Psoas muscle (tissue), 2 donors: ENCODE results near the gene GSKIP.

GRCh38 chr14:95183018-95183498, 25.7 kb upstream of the DICER1 start:
- PRO-cap, 2 experiments, result no peak in any of the 2 experiments

DNA sequence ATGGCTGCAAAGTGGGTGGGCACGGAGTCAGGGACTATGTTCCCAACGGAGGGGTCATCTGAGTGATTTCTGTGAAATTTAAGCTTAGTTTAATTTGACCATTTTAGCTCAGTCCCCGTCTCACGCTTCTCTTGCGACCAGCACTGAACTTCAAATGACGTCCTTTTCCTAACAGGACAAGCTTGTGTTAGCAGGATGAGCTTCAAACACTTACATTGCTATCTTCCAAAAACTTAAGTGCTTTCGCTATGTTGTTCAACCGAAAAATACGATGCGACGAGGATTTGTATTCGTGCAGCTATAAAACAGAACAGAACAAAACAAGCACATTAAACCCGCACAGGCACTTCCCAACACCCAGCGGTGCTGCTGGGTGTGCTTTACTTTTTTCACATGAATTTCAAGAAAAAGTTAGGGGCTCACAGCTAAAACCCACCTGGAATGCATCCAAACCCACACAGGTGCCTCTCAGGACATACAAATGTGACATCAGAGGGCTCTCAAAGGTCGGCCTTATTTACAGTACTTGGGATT, 64.2 kb upstream of the DICER1 start:
- PRO-cap, 2 experiments, result no peak in any of the 2 experiments

DNA sequence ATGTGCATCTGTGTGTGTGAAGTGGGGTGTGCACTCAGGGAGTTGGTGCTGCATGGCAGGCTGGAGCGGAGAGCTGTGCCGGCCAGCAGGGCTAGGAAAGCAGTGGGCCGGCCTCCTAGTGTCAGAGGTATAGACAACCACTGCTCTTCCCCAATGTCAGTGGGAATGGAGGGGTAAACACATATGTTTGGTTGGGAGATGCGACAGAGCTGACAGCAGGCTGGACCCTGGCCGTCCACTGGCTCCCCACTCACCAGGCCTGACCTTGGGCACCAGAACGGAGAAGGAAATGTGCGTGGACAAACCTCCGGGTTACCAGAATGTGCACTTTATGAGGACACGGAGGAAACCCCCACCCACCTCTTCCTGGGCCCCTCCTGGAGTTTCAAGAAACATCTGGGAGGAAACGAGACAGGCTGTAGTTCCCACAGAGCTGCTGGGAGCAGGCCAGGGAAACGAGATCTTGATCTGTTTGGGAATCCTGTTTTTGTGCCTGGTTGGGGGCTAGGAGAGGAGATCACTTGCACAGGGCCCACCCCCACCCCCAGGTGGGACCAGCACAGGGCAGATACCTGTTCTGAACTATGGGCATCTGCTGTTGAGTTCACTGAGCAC, 60.5 kb downstream of the CLMN start:
- PRO-cap, 2 experiments, result no peak in any of the 2 experiments

DNA sequence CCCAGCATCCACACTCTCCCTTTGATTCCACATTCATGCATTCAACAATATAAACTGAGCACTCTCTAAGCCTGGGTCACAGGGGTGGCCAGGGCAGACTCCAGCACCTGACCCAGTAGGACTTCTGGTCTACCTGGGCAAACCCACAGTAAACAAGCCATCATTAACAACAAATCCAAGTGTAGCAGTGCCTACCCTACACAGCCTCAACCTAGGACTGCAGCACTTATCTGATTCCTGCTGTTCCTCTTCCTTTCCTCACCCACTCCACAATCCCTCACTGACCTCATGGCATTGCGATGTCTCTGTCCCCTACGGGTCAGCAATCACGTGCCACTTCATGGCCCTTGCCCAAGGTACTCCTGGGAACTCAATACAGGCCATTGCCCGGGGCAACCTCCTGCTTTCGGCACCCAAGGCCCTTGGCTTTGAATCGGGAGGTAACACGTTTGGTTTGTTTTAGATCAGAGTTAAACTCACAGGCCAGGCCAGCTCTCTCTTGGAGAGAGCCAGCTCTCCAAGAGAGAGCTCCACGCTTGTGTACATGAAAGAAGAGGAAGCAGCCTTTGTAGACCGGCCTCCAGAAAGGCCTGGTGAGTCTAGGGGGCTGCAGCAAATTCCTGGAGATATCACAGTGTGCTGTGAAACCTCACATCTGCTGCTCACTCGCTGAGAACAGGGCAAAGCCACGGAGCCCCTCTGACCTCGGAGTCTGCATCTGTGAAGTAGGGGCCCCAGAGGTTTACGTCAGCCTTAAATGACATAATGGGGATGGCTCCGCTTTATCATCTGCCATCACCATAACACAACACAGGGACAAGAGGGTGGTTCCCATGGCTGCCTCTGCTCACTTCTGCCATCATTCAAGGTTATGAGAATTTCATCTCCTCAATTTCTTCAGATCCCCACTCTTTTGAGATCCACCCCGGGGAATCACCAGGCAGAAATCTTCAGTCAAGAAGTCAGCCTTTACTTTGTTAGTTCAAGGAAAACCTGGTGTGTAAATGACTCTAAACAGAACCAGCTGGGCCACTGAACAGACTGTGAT, 12.2 kb downstream of the CLMN start:
- PRO-cap, 2 experiments, result no peak in any of the 2 experiments

DNA sequence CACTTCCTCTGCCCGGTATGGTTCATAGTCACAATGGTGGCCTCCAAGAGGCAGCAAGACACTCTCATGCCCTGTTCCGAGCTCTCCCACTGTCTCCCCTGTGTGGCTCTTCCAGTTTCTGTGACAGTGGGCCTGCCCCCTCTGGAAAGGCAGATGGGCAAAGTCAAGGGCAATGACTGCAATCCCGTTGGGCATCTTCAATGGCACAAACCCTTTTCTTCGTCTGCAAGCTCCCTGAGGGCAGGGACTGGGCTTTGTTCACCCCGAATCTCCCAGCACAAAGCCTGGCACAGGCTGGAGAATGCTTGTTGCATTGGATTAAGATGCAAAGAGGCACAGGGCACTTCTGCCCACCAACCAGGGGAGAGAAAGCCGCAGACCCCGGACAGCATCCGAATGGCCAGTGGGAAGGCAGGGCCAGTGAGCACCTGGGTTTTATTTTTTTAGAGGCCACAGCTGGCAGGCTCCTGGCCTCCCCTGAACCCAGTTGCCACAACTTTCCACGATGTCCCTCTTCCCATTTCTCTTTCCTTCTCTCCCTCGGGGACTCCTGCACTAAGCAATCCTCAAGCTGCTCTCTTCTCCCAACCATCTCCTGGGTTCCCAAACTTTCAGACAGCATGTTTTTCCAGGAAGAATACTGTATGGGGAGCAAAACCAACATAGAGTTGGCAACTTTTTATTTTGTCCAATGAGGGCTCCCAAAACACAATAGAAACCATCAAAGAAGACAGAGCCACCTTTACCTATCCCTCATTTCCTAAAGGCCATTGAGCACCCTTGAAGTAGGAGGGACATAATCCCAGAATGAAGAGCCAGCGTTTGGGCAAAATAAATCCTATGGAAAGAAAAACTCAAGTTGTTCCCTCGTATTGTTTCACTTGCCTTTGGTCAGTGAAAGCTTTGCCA, 92.7 kb upstream of the CLMN start:
- PRO-cap, 2 experiments, result no peak in any of the 2 experiments

GRCh38 chr14:95517966-95518280, 1.5 kb upstream of the SYNE3 start:
- PRO-cap, 2 experiments, result no peak in any of the 2 experiments

DNA sequence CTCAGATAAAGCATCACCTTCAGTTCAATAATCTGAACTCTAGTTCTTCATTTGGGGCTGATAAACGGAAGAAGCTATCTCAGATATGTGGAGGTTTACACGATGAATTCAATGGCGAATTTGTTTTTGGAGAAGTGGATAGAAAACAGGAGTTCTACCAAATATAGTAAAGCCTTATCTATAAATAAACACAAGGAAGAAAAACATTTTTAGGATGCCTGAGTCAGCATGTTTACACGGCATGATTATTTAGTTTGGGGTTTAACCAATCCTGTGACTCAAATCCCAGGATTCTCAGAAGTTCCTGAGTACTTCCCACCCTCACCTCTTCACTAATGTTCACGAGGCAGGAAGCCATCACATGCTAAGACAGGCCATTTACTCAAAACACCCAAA, 3.5 kb upstream of the GLRX5 start:
- PRO-cap, 2 experiments, result no peak in any of the 2 experiments

DNA sequence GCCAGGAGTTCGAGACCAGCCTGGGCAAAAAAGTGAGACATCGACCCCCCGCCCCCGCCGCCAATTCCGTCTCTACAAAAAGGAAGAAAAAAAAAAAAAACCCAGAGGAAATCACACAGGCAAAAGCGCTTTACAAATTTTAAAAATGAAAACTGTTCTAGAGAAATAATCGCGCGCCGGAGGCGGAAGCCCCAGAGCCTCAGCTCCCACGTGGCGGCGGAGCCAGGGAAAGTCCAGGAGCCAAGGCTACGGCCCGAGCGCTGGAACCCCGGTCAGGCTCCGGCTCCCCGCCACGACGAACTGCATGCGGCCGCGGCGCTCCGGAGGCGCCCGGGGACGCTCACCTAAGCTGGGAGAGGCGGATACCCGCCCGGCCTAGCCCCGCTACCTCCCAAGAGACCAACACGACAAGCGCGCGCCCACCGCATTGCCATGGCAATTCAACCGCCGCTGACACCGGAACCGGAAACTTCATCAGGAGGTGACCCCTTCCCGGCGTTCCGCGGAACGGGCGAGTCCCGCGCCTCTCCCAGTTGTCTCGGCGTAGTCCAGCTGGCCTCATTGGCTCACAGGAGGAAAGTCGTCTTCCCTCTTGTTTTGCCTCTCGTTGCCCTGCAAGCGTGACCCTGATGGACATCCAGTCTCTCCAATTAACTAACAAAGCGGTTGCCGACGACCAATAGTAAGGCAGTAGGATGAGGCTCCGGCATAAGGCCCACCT, 520 bp upstream of the GLRX5 start:
- PRO-cap, 2 experiments, result peak in 2 of 2 experiments; most common plus-strand start position 498 of the sequence (in 1); most common minus-strand start position 455 of the sequence (in 2)

GRCh38 chr14:95670063-95670686, 16.1 kb upstream of the TCL1B start:
- PRO-cap, 2 experiments, result no peak in any of the 2 experiments

GRCh38 chr14:95695894-95696526, 9.8 kb downstream of the TCL1B start:
- PRO-cap, 2 experiments, result no peak in any of the 2 experiments

DNA sequence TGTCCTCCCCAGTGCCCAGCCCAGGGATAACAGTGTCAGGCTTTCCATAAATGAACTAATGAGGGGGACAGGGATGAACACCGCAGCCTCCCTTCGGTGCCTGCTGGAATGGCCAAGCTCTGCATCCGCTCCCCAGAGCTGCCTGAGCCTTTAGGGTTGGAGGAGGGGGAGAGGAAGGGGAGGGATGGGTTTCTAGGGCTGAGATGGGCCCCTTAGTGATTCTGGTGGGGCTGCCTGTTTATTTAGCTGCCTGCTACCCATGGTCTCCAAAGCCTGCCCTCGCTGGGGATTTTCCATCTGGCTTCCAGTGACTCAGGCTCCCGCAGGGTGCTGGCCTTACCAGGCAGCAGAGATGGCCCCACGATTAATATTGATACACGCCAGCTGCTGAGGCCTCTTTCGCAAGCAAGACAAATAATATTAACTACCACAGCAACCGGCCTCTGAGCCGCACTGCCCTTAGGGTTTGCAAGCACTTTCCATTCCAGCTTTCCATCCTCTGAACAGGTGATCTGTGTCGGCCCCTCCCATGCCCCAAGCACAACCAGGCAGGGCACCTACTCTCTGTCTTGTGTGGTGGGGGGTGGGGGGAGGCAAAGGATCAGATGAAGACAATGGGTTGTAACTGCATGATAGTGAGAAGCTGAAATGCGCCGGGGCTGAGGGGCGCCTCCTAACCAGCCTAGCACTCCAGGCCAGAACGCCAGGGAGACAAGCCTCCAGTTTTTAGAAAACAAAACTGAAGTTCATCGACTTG, 56.6 kb downstream of the C14orf132 start:
- PRO-cap, 2 experiments, result no peak in any of the 2 experiments

GRCh38 chr14:96097844-96098094, 58.6 kb downstream of the C14orf132 start:
- PRO-cap, 2 experiments, result no peak in any of the 2 experiments

DNA sequence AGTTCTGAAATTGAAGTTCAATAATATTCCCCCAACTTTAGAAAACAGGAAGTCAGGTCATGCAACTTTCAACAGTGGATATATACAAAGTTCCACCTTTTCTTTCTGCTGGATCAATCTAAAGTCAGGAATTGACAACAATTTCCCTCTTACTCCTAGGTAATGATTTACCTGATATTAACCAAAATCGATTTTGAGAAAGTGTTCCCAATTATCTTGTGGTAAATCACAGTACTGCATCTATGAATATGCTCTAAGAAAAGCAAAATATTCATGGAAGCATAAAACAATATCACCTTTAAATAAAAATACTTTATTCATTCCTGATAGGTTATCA, 28.4 kb downstream of the BDKRB1 start:
- PRO-cap, 2 experiments, result no peak in any of the 2 experiments

DNA sequence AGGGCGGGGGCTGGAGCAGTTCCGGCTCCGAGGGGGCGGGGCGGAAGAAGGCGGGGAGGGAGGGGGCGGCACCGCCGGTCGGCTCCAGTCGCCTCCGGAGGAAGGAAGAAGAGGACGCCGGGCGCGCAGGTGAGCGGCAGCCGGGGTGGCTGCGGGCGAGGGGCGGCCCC, at the start of gene GSKIP:
Gene GSKIP (plus strand): TSS at position 87 of the 170 bp plus-strand sequence.
- PRO-cap, 2 experiments, result peak in 2 of 2 experiments; most common plus-strand start position 87 of the sequence (in 2)

GRCh38 chr14:96538178-96538552, 36.0 kb downstream of the PAPOLA start:
- PRO-cap, 2 experiments, result no peak in any of the 2 experiments

DNA sequence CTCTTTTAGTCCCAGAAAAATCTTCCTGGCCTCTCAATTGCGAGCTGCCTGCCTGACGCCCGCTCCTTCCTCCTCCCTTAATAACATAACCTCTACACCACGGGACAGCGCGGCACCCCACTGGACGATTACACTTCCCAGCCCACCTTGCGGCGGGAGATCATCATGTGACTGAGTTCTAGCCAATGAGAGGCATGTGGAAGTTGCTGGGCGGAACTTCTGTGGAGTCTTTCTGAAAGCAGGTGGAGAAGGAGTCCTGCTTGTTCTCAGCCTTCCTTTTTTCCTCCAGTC, 133.7 kb upstream of the VRK1 start:
- PRO-cap, 2 experiments, result no peak in any of the 2 experiments

DNA sequence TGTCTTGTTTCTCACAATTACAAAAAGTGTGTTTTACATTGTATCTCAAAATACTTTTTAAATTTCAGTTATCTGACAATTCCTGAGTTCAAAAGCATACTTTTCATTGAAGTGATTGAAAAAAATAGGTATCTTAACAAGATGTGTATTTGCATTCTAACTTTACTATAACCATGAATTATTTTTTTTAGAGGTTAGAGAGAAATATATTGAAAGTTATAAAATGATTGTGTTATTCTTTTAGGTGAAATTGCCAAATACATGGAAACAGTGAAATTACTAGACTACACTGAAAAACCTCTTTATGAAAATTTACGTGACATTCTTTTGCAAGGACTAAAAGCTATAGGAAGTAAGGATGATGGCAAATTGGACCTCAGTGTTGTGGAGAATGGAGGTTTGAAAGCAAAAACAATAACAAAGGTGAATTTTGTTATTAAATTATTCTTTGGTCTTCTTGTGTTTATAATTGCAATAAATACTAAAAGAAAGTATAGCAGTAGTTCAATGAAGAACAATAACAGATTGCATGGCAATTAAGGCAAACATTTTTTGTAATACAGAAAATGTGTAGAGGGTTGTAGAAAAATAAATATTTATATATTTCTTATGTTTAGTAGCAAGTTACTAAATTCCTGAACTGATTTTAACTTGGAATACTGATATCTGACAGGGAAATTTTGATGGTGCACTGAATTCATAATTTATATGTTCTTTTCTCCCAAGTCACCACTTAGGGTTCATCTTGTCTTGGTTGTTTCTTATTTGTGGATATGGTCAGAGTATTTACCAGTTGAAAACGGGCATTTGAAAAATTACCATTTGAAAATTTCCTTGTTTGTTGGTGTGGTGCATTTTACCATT, 63.4 kb downstream of the VRK1 start:
- PRO-cap, 2 experiments, result no peak in any of the 2 experiments

- PRO-cap, 2 experiments, result no peak in any of the 2 experiments
Observed at GRCh38 chr14:97709475-97710176, 912.4 kb downstream of the VRK1 start.

DNA sequence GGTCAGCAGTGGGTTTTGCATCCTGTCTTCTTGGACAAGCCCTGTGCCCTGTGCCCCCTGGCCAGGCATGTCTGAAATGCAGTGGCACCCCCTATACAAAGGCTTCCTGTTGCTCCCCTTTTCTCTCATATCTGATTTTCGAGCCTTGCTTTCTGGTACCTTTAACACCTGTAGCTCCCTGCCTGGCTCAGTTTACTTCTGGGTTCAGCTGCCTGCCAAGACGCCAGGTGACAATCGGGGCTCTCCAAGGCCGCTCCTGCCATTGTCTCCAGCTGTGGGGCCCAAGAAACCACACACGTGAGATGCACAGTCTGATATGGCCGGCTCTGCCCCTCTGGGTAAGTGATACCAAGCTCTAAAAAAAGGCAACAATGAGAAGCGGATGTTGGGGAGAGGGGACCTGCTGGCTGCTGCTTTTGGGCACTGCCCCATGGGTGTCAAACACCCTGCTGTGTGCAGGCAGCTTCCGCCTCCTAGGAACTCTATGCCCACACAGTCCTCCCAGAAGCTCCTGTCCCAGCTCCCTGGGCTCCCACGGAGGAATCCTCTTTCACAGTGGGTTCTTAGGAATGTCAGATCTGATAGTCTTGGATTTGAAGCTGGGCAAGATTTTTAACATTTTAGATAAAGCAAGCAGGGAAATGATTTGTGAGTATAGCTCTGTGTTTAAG, 1136.0 kb downstream of the BCL11B start:
- PRO-cap, 2 experiments, result no peak in any of the 2 experiments

- PRO-cap, 2 experiments, result no peak in any of the 2 experiments
Observed at GRCh38 chr14:99191583-99192756, 80.0 kb downstream of the BCL11B start.